Airway epithelial cell (primary cell): ENCODE results near the gene SULT1C3.

DNA sequence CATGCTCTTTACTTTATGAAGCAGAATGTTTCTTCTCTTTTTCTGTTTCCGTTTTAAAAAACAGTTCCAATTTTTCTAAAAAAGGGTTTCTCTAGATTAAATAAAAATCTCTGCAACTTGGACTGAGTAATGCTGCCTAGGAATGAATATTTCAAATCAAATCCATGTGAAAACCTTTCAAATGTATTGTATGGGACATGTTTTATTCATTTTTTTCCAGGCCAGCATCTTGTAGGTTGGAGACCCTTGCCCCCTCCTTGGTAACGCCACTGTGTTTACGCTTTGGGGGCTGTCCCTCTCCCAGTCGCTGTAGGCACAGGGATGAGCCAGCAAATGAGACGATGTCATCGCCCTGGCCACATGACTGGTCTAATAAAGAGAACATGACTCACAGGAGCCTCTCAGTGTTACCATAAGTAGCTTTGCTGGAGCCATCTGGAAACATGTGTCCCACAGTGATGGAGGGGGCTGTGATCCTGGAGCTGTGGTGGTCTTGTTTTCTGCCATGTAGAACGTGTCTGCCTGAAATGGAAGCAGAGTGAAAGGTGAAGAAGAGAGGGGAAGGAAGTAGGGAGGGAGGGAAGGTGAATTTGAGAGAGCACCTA, 78.8 kb downstream of the CD8B2 start:
- RAMPAGE, long total RNA: no peak

GRCh38 chr2:108239524-108240285, at the start of gene SULT1C3:
Gene SULT1C3, plus strand, starts transcription at chr2:108239968.
- RAMPAGE, long total RNA: no peak

- RAMPAGE, long total RNA: start-site peak on the plus strand at chr2:108621241-108621308, 429 and 166 reads in 2 replicates
These were observed 86.7 kb downstream of the LIMS1 start for GRCh38 chr2:108620624-108621788.

DNA sequence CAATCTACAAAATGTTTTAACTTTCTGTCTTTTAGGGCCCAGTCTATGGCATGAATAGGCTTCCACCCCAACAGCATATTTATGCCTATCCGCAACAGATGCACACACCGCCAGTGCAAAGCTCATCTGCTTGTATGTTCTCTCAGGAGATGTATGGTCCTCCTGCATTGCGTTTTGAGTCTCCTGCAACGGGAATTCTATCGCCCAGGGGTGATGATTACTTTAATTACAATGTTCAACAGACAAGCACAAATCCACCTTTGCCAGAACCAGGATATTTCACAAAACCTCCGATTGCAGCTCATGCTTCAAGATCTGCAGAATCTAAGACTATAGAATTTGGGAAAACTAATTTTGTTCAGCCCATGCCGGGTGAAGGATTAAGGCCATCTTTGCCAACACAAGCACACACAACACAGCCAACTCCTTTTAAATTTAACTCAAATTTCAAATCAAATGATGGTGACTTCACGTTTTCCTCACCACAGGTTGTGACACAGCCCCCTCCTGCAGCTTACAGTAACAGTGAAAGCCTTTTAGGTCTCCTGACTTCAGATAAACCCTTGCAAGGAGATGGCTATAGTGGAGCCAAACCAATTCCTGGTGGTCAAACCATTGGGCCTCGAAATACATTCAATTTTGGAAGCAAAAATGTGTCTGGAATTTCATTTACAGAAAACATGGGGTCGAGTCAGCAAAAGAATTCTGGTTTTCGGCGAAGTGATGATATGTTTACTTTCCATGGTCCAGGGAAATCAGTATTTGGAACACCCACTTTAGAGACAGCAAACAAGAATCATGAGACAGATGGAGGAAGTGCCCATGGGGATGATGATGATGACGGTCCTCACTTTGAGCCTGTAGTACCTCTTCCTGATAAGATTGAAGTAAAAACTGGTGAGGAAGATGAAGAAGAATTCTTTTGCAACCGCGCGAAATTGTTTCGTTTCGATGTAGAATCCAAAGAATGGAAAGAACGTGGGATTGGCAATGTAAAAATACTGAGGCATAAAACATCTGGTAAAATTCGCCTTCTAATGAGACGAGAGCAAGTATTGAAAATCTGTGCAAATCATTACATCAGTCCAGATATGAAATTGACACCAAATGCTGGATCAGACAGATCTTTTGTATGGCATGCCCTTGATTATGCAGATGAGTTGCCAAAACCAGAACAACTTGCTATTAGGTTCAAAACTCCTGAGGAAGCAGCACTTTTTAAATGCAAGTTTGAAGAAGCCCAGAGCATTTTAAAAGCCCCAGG, 22.9 kb upstream of the CCDC138 start:
- RAMPAGE, long total RNA: no peak

DNA sequence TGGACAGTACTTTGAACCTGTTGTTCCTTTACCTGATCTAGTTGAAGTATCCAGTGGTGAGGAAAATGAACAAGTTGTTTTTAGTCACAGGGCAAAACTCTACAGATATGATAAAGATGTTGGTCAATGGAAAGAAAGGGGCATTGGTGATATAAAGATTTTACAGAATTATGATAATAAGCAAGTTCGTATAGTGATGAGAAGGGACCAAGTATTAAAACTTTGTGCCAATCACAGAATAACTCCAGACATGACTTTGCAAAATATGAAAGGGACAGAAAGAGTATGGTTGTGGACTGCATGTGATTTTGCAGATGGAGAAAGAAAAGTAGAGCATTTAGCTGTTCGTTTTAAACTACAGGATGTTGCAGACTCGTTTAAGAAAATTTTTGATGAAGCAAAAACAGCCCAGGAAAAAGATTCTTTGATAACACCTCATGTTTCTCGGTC, 19.1 kb upstream of the CCDC138 start:
- RAMPAGE, long total RNA: no peak

DNA sequence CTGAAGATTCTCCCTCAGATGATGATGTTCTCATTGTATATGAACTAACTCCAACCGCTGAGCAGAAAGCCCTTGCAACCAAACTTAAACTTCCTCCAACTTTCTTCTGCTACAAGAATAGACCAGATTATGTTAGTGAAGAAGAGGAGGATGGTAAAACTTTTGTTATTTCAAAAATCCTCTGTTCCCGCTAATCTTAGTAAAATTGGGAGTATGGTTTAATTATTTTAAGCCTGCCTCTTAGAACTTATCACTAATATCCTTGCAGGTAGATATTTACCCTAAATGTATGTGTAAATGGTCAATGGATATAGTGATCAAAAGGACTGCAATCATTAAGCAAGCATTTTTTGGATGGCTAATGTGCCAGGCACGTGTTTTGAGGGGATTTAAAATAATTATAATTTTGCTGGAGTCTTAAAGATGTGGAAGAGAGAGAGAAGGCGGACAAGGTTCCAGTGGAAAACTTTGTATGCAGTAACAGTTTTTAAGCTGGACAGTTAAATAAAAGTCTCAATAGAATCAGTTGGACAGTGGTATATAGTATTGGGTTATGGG, 14.8 kb upstream of the CCDC138 start:
- RAMPAGE, long total RNA: no peak

- RAMPAGE, long total RNA: no peak
These were observed 17.0 kb downstream of the EDAR start for GRCh38 chr2:108971685-108972671.

DNA sequence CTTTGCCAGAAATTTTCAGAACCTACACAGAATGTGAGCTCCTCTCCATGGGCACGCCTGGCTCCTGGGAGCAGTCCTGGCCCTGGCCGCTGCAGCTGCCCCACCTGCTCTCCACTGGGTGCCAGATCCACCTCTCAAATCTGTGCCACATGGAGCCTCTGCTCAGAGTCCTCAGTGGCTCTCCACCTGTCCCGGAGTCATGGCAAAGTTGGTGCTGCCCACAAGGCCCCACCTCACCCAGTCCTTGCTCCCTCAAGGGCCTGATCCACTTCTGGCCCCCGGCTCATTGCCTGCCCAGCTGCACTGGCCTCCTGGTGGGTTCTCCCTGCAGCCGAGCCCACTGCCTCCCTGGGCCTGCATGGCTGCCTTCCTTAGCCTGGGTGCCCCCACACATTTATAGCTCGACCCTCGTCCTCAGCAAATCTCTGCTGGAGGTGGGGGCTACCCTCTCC, 223.9 kb downstream of the SH3RF3 start:
- RAMPAGE, long total RNA: no peak

DNA sequence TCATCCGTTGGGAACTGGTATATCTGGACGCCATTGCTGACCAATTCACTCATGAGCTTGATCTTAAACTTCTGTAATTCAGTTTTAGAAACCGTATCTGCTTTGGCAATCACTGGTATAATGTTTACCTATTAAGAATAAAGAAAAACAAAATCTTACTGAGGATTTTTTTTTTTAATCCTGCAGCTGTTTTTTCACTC, 46.0 kb downstream of the SEPTIN10 start:
- RAMPAGE, long total RNA: no peak

GRCh38 chr2:109663569-109664177, 49.5 kb downstream of the SOWAHC start:
- RAMPAGE, long total RNA: no peak

GRCh38 chr2:109692143-109693016, 78.2 kb downstream of the SOWAHC start:
- RAMPAGE, long total RNA: no peak

GRCh38 chr2:109694118-109694579, 80.0 kb downstream of the SOWAHC start:
- RAMPAGE, long total RNA: no peak

- RAMPAGE, long total RNA: no peak
These were observed 285 bp downstream of the BUB1 start for GRCh38 chr2:110677603-110677953.

DNA sequence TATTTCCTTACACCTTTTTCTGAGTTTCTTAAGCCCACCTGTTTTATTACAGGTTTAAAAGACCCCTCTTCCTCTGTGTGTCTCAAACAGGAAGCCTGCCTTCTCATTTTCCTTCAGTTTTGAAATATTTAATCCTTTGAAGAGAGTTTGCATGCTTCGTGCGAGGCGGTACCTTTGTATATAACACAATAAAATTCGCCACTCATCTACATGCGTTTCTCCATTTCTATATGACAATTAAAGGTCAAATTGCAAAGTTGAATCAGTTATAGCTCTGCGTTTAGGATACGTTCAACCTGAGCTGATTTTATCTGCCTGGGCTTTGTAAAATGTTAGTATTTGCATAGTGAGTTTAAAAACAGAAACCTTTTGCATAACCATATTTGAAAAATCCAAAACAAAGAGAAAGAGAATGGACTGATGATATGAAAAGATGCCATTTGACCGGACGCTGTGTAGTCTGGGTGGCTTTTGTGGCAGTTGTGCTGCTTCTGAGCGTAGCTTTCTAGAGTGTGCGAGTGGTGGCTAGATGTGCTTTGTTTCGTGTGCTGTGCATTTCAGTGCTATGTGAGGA, 126.5 kb downstream of the ACOXL start:
- RAMPAGE, long total RNA: no peak

- RAMPAGE, long total RNA: no peak
These were observed 36.4 kb downstream of the BCL2L11 start for GRCh38 chr2:111156753-111157792.

- RAMPAGE, long total RNA: no peak
These were observed 359.5 kb downstream of the BCL2L11 start for GRCh38 chr2:111480056-111480825.

DNA sequence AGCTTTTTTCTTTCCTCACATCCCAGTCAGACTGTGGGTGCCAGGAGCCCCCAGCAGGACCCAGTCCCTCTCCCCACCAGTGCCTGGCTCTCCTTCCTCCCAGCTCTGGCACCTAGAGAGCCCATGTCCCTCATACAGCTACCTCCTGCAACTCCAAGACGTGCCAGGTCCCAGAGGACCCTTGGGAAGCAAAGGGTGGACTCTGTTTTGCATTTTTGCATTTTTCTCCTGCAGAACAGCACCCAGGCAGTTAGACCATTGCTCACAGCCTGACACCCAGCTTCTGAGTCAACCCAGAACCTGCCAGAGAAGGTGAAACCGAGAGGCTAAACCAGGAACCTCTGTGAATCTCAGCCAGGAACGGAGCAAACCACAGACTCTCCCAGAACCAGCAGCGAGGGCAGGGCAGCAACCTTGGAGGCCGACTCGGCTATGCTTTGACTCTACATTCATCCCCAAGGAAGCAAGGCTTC, 221.0 kb downstream of the ANAPC1 start:
- RAMPAGE, long total RNA: no peak

GRCh38 chr2:111736231-111736543, 147.8 kb downstream of the ANAPC1 start:
- RAMPAGE, long total RNA: no peak

GRCh38 chr2:112009612-112010405, 45.3 kb upstream of the TMEM87B start:
- RAMPAGE, long total RNA: no peak

- RAMPAGE, long total RNA: no peak
These were observed 33.1 kb upstream of the TMEM87B start for GRCh38 chr2:112021845-112022542.